Epithelial cell of prostate (primary cell): ENCODE measurements around the genes ZSCAN4 and ZNF256.

DNA sequence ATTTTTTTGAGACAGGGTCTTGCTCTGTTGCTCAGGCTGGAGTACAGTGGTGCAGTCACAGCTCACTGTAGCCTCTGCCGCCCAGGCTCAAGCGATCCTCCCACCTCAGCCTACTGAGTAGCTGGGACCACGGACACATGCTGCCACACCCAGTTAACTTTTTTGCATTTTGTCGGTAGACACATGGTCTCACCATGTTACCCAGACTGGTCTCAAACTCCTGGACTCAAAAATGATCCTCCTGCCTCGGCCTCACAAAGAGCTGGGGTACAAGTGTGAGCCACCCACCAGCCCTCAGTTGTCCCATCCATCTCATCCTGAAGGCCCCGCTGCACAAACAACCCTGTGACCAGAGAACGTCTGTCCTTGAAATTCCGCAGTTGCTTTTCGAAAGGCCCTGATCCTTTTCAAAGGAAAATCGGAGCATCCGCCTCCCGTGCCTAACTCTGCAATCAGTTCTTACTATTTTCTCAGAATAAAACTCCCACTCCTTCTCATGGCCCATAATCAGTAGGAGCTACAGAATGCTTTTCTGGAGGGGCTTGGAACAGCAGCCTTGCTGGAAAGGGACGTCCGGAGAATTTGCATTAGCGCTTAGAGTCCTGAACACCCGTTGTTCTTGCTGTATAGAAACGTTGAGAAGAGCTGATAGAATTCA, 138.3 kb upstream of the USP29 start:
- RRBS, result no CpG with 5 or more reads among the region's 17 CpGs

DNA sequence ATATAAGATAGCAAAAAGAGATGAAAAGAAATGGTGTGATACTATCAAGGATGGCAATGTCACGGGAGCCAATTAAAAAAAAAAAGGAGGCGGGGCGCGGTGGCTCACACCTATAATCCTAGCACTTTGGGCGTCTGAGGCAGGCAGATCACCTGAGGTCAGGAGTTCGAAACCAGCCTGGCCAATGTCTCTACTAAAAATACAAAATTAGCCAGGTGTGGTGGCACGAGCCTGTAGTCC, 3.0 kb upstream of the ZNF749 start:
- RRBS, result no CpG with 5 or more reads among the region's 7 CpGs

DNA sequence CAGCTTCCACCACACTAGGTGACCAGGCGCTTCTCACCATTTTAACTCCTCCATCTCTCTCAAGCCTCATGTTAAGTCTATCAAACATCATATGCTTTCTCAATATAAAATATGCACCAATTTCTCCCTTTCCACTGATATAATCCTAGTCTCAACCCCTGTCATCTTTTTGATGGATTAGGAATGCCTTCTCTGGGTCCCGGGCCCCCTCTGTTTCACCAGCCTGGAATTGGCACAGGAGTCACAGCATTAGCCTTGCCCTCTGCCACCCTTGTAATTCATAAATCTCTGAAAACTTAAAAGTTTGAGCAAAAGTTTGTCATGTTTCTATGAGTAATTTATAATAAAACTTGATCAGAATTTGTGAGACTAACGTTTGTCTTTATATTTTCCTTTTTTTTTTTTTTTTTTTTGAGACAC, at the start of gene ZSCAN4:
ZSCAN4 (plus strand) TSS at position 270 of the 420 bp plus-strand sequence.
- RRBS, result no CpG with 5 or more reads among the region's 3 CpGs

- RRBS, result under 1% methylated on average over 13 of the region's 65 CpGs
Measured at GRCh38 chr19:57946951-57947934, at the start of gene ZNF256. TSS of gene ZNF256 (minus strand) at chr19:57947706.

- RRBS, result no CpG with 5 or more reads among the region's 13 CpGs
Measured at GRCh38 chr19:58060452-58060862, 1.4 kb downstream of the ZNF135 start.

- RRBS, result no CpG with 5 or more reads among the region's 3 CpGs
Measured at GRCh38 chr19:58186352-58186844, 3.5 kb downstream of the ZNF274 start.

DNA sequence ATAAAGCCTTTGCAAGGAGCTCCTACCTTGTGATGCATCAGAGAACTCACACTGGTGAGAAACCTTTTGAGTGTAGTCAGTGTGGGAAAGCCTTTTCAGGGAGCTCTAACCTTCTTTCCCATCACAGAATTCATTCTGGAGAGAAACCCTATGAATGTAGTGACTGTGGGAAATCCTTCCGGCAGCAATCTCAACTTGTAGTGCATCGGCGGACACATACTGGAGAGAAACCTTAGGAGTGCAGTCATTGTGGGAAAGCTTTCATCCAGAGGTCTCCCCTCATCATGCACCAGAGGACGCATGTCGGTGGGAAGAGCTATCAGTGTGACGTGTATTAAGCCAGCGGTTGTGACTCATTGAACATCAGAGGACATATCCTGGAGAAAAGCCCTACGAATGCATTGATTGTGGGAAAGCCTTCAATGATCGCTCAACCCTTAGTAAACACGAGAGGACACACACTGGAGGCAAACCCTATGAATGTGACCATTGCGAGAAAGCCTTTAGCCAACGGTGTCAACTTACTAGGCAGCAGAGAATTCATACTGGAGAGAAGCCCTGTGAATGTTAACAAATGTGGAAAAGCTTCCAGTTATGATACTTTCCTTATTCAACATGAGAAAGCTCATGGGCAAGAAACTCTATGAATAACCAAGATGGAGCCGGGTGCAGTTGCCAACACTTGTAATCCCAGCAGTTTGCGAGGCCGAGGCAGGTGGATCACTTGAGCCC, 16.1 kb upstream of the ZNF8 start:
- RRBS, result no CpG with 5 or more reads among the region's 15 CpGs

GRCh38 chr19:58349426-58350192, 3.7 kb downstream of the A1BG start:
- RRBS, result no CpG with 5 or more reads among the region's 26 CpGs

- RRBS, result no CpG with 5 or more reads among the region's 9 CpGs
Measured at GRCh38 chr19:58400203-58400645, 4.8 kb downstream of the RNF225 start.

- RRBS, result no CpG with 5 or more reads among the region's 9 CpGs
Measured at GRCh38 chr19:58472860-58473926, 3.0 kb upstream of the ZNF446 start.

DNA sequence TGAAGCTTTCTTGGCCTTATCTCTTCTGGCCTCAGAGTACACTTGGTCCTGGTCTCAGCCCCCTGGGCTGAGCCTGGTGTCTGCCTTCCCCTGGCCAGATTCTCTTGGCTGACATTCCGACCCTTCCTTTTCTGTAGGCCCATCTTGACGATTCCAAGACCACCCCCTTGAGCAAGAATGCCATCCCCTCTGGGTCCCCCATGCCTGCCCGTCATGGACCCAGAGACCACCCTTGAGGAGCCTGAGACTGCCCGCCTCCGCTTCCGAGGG, 825 bp downstream of the ZNF446 start:
- RRBS, result no CpG with 5 or more reads among the region's 6 CpGs

DNA sequence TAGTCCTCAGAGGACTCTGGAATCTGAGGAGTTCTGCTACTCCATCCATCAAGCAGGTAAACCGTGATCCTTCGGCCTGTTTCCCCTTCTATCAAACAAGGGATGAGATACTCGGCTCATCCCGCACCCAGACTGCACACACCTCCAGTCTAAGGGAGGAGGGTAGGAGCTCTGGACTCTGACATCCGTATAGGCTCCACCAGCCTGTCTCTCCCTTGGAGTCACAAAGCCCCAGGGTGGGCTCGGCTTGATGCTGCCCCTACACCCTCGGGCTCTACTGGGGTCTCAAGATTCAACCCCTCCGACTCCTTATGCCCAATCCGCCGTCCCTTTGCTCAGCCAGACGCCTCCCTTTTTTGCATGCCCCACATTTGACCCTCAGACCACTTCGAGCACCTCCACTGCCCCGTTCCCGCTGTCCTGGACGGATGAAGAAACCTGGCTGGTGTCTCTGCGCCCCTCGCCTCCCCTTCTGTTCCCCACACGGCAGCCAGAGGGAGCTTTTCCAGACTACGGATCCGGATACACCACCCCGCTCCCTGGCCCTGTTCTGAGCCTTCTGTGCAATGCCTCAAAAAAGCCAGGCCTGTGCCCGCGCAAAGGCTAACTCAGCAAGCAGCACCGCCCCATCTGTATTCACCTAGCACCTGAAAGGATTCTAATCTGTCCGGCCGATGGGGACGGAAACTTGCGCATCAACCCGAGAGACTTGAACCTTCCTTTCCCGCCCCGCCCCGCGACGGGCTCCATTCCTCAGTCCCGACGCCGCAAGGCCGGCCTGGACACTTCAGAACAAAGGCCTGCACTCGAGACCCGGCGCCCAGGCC, 774 bp downstream of the ZBTB45 start:
- RRBS, result 0% methylated on average over 10 of the region's 41 CpGs

DNA sequence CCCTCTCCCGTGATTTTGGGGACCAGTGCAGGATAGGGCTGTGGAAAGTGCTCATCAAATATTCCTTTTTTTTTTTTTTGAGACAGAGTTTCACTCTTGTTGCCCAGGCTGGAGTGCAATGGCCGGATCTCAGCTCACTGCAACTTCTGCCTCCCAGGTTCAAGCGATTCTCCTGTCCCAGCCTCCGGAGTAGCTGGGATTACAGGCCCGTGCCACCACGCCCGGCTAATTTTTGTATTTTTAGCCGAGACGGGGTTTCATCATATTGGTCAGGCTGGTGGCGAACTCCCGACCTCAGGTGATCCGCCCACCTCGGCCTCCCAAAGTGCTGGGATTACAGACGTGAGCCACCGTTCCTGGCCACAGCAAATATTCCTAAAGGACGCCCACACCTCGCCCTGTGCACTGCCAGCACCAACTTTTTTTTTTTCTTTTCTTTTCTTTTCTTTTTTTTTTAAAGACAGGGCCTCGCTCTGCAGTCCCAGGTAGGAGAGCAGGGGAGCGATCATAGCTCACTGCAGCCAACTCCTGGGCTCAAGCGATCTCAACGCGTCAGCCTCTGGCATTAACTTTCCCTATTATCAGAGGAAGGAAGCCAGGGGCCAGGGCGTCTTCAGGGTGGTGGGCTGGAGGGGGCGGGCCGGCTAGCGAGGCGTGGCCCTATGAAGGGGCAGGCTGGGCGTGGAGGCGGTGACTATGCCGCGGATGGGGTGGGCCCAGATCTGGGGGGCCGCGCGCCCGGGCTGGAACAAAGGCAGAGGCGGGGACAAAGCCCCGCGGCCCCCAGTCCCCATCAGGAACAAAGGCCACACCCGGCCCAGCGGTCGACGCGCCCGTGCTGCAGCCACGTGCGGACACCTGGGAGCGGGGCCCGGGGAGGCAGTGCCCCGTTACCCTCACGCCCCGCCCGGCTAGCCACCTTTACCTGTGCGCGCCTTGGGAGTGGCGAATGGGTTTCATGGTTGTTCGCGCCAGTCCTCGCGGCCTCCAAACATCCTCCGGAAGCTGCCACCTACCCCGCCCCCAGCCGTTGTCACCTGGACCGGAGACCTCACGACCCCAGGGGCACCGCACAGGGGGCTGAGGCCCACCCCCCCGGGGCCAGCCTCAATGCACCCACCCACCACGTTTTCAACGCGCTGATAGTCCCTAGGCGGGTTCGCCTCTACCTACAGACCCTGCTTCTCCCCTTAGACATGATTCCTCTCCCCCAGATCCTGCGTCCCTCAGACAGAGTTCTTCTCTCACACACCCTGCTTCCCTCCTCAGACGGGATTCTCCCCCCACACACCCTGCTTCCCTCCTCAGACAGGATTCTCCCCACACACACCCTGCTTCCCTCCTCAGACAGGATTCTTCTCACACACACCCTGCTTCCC, 5.6 kb upstream of the TRIM28 start:
- RRBS, result 1% methylated on average over 32 of the region's 73 CpGs

- RRBS, result no CpG with 5 or more reads among the region's 5 CpGs
Measured at GRCh38 chr19:58546194-58547286, 2.7 kb downstream of the TRIM28 start.

DNA sequence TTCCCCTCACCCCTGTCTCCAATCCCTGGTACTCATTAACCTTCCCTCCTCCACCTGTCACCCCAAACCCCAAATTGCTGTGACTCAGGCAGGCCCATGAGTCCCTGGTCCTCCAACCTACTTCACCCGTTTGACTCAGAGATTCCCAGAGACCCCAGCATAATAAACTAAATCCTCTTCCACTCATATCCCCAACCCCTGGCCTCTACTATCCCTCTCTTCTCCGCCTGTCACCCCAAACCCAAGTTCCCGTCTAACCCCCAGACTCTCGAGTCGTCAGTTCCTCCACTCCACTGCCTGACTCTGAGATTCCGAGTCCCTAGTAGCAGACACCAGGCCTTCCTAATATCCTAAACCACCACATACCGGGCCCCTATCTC, 711 bp downstream of the UBE2M start:
- RRBS, result no CpG with 5 or more reads among the region's 7 CpGs